B cell (primary cell): ENCODE results near the genes PFDN5 and MYG1.

GRCh38 chr12:52950949-52951967 is 2.3 kb downstream of the KRT18 start:
- PRO-cap, result no peak
- CAGE, long polyA plus RNA, result no peak

- PRO-cap, result no peak
- CAGE, long polyA plus RNA, result no peak
These were observed 13.1 kb upstream of the TNS2 start for GRCh38 chr12:53036588-53037420.

- PRO-cap, result no peak
- CAGE, long polyA plus RNA, result no peak
These were observed 5.2 kb upstream of the TNS2 start for GRCh38 chr12:53044726-53044980.

DNA sequence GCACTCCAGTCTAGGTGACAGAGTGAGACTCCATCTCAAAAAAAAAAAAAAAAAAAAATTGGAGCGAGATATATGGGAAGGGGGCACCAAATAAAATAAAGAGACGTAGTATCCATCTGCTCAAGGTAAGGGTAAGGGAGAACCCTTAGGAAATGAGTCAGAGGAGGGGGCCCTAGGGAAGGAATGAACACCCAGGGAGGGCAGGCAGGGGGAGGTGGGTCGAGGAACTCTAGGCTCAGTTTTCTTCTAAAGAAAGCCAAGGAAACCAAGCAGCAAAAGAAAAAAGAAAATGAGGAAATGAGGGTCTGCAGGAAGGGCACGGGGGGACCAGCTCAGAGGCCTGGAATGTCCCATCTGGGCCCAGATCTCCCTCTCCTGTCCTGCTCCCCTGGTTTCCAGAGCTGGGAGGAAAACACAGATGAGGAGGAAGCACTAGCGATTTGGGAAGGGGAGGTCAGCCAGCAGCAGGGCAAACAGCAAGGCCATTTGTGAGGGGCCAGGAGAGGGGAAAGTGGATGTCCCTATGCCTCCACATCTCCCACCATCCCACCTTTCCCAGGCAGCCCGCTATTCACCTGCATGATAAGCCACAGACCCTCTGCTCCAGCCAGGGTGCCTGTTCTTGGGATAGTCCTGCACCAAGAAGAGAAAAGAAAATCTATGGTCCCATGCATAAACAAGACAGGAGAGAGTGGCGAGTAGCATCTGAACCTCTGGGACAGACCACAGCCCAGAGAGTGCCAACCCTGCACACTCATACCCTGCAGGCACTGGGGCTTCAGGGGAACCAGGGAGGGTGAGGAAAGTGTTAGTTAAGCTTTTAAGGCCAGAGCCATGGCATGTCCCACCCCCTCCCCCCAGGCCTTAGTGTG is 11.9 kb downstream of the SPRYD3 start:
- PRO-cap, result no peak
- CAGE, long polyA plus RNA, result no peak

GRCh38 chr12:53068644-53069154 is 10.5 kb downstream of the SPRYD3 start:
- PRO-cap, result no peak
- CAGE, long polyA plus RNA, result no peak

DNA sequence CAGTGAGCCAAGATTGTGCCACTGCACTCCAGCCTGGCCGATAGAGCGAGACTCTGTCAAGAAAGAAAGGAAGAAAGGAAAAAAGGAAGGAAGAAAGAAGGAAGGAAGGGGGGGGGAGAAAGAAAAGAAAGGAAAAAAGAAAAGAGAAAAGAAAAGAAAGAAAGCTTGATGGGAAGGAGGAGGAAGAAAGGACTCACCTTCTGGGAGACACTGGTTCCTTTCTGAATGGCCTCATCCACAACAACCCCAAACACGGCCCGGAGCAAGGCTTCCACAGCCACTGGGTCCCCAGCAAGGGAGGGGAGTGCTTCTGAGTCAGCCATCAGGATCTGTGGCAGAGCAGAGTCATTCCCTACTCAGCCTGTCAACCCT is 7.4 kb upstream of the ZNF740 start:
- PRO-cap, result no peak
- CAGE, long polyA plus RNA, result no peak

DNA sequence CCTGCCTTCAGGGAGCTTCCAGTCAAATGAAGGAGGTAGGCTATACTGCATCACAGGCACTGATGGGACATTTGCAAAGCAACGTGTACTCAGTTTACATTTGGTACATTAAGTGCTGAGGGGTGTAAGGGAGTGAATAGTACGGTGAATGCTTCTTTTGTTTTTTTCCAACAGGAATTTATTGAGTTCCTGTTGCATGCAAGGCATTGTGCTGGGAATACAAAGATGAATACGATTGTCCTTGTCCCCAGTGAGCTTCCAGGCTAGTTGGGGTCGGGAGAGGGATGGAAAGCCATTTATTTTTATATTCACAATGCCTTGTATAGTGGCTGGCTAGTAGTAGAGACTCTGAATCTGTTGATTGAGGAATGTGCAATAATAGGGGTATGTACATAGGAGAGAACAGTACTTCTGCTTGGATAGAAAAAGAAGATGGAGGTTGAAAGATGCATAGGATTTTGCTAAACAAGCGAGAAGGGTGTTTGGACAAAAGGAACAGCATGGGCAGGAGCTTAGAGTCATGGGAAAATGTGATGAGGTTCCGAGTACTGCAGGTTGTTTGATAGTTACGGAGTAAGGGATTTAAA is 1.5 kb upstream of the CSAD start:
- PRO-cap, result no peak
- CAGE, long polyA plus RNA, result no peak

DNA sequence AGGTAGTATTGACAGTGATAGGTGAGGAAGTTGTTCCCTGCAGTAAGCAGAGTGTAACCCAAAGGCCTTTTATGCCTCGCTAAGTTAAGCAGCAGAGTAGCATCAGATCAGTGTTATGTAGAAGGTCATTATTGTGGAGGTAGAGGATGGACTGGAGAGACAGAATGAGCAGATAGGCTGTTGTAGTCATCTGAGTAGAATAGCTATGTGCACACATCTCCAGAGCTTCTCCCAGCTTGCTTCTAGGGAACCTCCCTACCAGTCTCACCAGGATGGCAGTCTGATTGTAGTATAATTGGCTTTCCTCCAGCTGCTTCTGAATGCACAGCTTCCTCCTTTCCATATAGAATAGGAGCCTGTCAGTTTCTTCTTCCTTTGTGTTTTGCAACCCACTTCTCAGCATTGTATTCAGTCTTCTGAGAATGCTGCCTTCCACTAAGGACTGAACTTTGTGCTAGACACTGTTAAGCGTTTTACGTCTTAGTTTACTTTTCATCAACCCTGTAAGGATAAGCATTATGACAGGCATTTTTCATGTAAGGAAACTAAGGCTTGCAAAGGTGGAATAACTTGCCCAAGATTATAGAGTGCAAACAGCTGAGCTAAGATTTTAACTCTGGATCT is 2.1 kb upstream of the CSAD start:
- PRO-cap, result no peak
- CAGE, long polyA plus RNA, result no peak

- PRO-cap, result no peak
- CAGE, long polyA plus RNA, result no peak
These were observed 12.8 kb upstream of the CSAD start for GRCh38 chr12:53193361-53193996.

GRCh38 chr12:53214073-53215055 is 7.3 kb upstream of the ITGB7 start:
- PRO-cap, result no peak
- CAGE, long polyA plus RNA, result no peak

DNA sequence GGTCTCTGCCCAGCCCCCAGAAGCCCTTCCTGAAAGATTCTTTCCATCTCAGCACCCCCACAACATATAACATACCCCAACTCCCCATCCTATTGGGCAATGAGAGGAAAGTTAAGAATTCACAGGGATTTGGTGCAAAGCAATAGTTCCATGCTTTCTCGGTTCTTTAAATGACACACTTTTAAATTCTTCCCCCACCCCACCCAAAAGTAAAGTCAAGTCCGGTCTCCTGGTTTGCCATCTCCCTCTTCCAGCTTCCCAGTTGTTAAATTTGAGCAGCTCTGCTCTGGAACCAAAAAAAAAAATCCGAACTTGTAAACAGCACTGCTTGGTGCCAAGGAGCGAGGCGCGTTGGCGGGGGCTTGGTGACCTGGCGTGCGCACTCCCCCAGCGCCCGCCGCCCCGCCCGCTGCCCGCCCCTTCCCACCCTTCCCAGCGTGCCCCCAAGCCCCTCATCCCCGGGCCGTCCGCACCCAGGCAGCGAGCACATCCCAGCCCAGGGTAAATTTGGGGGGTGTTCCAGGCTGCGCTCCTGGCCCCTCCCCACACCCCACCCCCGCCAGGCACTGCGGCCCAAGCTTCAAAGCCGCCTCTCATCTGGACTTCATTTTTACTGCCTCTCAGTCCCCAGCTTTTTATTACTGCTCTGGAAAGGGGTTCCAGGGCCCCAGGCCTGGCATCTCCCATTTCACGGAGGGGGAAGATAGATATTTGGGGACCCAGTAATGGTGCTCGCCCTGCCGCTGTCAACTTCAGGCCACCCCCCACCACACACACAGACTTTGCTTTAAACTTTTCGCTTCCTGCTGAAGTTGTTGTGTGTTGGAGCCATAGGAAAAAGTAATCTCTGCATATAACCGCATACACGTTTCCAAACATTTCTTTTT is 11.6 kb upstream of the ITGB7 start:
- PRO-cap, result no peak
- CAGE, long polyA plus RNA, result no peak

- PRO-cap, result bidirectional peak, plus-strand start at chr12:53220475, minus-strand start at chr12:53220340
- CAGE, long polyA plus RNA, result no peak
These were observed 11.9 kb downstream of the RARG start for GRCh38 chr12:53220102-53220565.

DNA sequence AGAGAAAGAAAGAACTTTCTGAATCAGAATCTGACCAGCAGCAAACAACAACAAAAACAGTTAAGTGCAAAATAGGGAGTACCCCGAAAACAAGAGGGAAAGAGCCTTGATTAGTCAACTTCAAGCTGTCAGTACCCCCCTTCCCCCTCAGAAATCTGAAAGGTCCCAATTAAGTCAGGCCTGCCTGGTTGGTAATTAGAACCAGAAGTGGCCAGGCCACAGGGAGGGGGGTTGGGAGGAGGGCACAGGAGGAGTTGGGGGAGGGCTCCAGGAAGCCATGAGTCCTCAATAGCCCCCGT is 9.7 kb downstream of the RARG start:
- PRO-cap, result no peak
- CAGE, long polyA plus RNA, result no peak

DNA sequence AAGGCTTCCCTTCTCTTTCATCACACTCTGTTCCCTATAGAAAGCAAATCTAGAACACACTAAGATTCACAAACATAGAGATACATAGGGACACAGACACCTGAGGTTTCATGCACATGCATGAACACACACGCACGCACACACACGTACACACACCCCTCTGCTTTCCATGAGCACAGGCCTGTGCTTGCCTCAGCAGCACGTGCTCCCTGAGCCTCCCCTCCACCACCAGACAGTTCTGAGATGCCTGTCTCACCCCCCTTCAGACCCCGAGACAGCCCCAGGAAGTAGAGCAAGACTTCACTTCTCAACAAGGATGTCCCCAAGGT is 8.1 kb downstream of the RARG start:
- PRO-cap, result no peak
- CAGE, long polyA plus RNA, result no peak

DNA sequence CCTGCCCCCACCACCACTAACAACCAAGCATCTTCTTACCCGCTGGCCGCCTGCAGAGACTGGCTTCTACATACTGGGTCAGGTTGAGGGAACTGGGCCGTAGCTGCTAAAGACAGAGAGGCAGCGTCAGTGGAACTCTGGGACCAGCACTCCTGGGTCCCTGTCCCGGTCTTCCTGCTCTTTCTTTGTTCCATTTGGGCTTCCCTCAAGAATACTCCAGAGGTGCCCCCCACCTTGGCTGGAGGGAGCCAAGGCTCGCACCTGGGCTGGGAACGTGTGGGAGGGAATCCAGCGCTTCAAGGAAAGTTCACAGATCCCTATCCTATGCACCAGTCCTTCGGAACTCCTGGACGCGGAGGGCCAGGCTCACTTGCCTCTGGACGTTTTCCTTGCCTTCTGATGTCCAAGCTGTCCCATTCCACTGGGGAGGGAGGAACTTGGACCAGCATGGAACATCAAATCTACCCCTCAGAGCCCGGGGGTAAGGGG is 835 bp downstream of the RARG start:
- PRO-cap, result no peak
- CAGE, long polyA plus RNA, result no peak

GRCh38 chr12:53232841-53233268 is 846 bp upstream of the RARG start:
- PRO-cap, result no peak
- CAGE, long polyA plus RNA, result no peak

DNA sequence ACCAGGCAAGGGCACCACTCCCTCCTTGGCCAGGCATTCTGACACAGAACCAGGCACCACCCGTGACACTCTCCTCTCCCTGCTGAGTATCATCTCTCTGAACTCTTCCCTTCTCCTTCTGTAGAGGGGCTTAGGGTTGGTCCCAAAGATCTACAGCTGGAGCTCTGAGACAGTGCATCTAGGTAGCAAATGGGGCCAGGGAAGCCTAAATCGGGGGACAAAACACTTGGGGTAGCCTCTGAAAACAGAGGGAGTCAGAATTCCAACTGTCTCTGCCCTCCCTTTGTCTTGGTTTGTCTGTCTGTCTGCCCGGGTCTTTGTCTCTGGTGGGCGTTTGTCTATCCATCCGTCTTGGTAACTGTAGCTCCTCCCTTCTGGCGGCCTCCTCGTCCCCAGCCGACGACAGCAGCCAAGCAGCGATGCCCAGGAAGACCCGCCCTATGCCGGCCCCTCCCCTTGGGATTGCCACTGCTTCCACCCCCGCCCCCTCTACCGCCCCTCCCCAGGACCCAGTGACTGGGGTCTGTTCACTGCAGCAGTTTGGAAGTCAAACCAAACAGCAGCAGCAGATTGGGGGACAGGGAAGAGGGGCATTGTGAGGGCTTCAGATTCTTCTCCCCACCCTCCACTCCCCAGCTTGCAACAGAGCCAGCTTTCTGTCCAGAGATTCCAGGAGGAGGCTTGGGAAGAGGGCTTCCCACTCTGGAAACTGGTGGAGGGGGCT is 2.2 kb upstream of the RARG start:
- PRO-cap, result no peak
- CAGE, long polyA plus RNA, result no peak

DNA sequence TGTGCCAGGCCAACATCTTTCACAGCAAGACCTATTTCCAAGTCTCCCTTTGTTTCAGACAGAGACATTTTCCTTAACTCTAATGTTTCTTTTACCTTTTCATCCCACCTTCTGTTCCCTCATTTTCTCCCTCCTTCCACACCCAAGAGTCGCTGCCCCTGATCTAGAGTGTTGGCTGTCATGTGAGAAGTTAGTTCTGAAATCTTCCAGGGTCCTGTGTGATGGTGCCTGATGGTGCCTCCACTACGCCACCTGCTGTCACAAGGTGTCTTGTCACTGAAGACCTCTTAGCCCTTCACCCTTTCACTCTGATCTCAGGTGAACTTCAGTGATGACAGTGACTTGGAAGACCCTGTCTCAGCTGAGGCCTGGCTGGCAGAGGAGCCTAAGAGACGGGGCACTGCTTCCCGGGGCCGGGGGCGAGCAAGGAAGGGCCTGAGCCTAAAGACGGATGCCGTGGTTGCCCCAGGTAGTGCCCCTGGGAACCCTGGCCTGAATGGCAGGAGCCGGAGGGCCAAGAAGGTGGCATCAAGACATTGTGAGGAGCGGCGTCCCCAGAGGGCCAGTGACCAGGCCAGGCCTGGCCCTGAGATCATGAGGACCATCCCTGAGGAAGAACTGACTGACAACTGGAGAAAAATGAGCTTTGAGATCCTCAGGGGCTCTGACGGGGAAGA is 7.5 kb upstream of the PFDN5 start:
- PRO-cap, result no peak
- CAGE, long polyA plus RNA, result no peak

DNA sequence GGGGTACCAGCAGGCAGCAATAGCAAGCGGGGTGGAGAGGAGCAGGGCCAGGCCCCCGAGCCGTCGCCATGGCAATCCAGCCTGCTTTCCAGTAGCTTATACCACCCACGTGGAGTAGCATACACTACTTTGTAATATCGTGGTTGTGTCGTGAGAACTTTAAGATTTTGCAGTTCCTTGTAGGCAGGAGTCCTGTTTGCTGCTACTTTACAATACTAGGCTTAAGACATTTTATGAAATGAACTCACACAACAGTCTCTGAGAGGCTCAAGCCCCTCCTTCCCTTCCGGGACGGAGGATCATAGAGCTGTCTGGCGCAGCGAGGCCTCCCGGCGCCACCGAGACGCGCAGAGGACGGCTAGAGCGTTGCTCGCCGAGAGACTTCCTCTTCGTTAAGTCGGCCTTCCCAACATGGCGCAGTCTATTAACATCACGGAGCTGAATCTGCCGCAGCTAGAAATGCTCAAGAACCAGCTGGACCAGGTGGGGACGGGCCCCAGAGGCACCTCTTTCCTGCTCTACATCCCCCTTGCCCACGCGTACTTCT is at the start of gene PFDN5:
Gene PFDN5 (plus strand): TSS at position 386 of the 547 bp plus-strand sequence.
- PRO-cap, result bidirectional peak, plus-strand start at position 403 of the sequence, minus-strand start at position 235 of the sequence
- CAGE, long polyA plus RNA, result start-site peak on the plus strand centred at position 394 of the sequence, 20 bp wide, 2,197 and 1,877 reads in 2 replicates

DNA sequence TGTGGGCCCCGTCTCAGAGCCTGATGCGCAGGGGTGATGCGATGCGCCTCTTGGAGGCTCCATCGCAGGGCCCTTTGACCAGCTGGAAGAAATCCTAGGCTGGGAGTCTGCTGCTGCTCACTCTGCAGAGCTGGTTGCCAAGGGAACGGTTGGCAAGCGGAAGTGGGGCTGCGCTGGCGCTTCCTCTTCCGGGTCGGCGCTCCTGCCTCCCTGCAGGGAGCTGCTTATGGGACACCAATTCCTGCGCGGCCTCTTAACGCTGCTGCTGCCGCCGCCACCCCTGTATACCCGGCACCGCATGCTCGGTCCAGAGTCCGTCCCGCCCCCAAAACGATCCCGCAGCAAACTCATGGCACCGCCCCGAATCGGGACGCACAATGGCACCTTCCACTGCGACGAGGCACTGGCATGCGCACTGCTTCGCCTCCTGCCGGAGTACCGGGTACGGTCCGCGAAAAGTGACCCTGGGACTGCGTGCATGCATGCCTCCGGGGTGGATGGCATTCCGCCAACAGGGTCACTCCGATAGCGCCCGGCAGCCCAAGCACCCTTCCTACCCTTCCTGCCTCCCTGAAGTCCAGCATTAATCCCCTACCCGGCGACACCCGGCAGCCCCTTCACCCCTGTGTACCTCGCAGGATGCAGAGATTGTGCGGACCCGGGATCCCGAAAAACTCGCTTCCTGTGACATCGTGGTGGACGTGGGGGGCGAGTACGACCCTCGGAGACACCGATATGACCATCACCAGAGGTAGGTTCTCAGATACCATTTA is at the start of gene MYG1:
Gene MYG1 (plus strand): TSS at position 184 of the 773 bp plus-strand sequence.
- PRO-cap, result bidirectional peak, plus-strand start at position 239 of the sequence, minus-strand start at position 88 of the sequence; bidirectional peak, plus-strand start at position 283 of the sequence, minus-strand start at position 282 of the sequence
- CAGE, long polyA plus RNA, result no peak